H4 (cell line): ENCODE results near the genes TEX53 and BRINP1.

- RAMPAGE, long total RNA = no peak
These were observed 18.3 kb downstream of the AKNA start for GRCh38 chr9:114369460-114369879.

DNA sequence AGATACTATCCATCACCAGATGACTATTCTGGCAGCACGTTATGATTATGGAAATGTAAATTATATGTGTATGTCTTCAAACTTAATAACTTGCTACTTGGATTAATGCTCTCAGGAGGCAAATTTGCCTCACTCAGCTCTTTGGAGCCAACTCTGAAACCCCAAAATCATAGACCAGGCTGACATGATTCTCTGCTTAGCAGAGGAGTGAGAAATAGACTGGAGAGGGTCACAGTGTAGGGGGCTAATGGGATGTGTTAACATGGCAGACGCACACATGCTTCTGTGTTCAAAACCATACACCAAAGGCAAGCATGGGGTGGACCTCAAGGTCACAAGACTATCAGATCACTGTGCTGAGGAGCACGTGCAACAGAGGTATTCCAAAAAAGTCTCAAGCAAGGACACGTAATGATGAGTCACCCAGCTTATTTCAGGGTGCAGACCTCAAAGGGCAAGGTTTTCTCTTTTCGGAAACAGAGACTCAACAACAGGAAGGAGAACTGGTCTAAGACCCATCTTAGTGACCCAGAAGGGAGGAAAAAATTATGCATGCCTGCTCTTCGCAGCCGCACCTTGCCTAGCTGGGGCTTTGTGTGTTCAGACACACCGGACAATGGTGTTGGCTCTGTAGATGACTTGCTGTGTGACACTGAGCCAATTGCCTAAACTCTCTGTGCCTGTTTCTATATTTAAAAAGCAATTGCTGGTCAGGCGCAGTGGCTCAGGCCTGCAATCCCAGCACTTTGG lies 20.4 kb downstream of the WHRN start:
- RAMPAGE, long total RNA = no peak

GRCh38 chr9:114512300-114512910 lies 7.1 kb upstream of the WHRN start:
- RAMPAGE, long total RNA = no peak

- RAMPAGE, long total RNA = no peak
These were observed 4.8 kb downstream of the ATP6V1G1 start for GRCh38 chr9:114592243-114592893.

DNA sequence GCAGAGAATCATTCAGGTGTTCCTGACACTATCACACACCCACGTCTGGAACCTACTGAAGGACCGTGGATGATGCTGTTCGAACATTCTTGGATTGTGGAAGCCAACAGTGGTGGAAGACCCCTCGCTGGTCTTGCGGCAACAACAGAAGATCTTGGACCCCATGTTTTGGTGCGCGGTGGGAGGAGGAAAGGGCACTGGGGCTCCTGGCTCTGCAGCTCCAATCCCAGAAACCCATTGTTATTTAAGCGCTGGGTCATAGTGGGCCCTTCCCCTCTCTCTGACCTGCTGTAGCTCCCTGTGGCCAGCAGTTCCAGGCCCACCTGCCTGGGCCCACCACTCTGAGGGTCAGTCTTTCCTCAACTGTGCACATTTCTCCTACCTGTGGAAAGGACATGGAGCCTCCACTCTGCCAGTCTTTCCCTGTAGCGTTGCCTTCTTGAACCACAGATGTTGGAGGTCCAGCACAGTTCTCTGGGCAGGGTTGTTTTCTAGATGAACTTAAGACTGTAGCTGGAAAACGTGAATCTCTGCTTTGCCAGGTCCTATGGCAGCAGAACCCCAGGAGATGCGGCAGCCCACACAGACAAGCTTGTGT lies at the start of gene TEX53:
Gene TEX53, minus strand, starts transcription at position 196 of the 598 bp plus-strand sequence.
- RAMPAGE, long total RNA = no peak

DNA sequence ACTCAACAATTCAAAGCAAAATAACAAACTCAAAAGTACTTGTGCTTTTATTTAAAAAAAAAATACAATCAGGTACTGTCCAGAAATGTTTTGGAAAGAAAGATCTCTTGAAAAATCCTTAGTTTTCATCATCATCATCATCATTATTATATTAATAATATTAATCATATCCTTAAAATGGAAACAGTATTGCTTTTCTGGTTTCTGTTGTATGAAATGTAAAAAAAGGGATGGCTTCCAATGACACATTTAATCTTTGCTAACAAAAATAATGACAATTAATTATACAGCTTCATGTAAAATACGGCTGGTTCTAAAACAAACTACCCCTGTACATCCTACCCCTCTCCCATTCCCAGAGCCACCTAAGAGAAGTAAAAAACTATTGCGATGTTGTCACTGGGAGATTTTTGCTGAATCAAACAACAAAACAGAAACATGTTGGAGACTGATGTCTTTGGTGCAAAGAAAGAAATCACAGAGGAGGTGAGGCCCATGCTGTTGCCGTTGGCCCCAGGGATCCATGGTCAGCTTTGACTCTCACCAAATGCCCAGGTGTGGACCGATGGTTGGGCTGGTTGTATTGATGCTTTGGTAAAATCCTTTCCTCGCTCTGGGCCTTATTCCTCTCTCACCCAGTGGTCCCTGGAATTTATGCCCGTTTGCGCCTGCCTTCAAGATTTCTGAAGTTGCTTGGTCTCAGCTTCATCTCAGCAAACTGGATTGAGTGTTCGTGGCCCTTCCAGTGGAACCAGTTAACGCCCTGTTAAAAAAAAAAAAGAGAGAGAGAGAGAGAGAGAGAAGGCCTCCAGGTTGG lies 90.3 kb upstream of the TNFSF8 start:
- RAMPAGE, long total RNA = no peak

GRCh38 chr9:115114842-115115603 lies 2.9 kb downstream of the TNC start:
- RAMPAGE, long total RNA = no peak

DNA sequence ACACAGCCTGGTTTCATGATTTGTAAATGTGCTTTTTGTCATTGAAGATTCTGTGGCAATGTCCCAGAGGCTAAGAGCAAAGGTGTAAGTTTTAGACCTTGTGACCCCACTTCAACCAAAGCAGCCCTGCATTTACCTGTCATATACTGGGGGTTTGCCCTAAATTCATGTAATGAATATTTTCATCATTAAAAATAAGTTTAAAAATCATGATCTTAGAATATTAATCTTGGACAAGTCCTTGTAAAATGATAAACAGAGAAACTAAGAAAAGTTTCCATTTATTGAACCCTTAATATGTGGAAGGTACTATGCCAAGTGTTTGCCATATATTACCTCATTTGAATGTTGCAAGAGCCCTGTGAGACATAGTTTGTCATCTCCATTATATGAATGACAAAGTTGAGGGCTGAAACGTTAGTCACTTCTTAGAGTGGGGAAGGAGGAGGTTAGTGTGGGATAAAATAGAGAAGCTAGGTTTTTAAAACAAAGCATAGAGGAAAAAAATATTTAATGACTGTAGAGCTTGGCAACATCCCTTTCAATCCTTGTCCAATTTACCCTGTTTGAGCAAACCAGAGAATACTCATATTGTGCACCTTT lies 2.1 kb downstream of the TNC start:
- RAMPAGE, long total RNA = no peak

DNA sequence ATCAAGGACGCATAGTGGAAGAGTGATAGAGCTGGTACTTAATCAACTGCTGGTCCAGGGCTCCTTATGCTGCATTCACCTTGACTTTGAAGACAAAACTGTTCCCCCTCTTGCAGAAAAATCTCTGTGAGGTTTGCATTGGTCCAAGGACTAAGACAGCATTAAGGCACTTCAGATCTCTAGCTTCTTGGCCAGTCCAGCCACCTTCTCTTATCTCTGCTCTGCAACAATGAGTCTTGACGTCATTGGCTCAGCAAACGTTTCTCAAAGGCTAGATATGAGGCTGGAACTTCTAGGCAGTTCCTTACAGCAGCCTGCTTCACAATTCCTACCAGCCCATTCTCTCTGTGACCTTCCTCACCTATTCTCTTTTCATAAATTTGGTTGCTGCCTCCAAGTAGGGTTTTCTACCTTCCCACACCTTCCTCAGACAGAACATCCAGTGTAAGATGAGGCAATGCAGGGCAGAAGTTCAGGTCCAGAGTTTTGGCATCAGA lies 220.9 kb upstream of the TRIM32 start:
- RAMPAGE, long total RNA = no peak

DNA sequence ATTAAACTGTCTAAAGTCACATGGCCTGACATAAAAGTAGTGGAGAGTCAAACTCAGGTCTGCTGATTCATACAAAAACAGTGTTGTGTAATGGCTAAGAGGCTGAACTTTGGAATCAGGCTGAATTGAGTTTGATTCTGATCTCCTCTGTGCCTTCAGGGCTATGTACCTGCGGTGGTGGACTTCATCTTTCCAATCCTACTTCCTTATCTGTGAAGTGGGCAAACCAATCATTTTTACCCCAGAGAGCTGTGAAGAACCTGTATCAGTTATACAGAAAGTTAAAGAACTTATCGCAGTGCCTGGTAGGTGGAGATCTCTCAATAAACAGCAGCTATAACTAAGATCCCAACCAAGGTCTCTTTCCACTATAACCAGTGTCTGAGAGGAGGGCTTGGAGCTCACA lies 139.7 kb upstream of the TRIM32 start:
- RAMPAGE, long total RNA = no peak

DNA sequence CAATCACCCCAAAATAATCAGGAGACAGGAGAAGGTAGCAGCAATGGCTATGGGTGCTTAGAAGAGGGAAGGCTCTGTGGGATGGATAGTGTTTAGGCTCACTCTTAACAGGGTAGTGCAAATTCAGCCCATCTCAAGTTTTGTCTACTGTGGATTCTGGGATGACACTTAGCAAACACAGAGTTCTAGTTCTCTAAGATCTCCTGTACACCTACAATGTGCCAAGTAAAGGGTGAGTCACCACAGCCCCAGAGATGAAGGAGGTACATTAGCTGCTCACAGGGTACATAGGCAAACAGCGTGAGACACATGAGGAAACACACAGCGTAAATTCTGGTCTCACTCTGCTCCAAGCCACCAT lies 9.0 kb downstream of the ASTN2 start:
- RAMPAGE, long total RNA = no peak

GRCh38 chr9:117552530-117552729 lies 137.6 kb upstream of the ASTN2 start:
- RAMPAGE, long total RNA = no peak

DNA sequence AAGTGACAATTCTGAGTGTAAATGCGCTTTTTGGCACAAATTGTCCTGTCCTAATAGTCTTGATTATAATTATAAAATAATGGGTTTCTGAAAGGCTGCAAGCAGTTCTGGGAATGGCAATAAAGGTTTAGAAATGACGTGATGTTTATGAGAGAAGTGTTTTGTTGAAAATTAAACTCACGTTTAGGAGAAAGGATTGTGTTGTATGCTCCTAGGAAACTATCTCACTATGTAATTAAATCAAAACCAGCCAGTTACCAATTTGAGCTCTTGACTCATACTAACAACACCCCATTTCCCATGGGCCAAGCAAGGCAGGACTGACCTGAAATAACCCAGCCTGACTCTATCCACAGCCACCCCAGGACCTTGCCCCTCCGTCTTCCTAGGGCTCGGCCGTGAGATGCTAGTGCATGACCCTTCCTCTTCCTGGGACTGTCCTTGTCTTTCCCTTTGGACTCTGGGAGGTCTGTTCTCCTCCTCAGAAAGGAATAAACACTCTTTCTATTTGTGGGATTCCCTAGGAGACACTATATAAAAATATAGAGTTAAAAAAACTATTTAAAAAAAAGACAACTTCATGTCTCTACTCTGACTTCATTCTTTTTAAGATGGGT lies 16.3 kb downstream of the TLR4 start:
- RAMPAGE, long total RNA = no peak

- RAMPAGE, long total RNA = no peak
These were observed at the start of gene BRINP1 for GRCh38 chr9:119369197-119370239. BRINP1 (minus strand) TSS chr9:119369435.

- RAMPAGE, long total RNA = no peak
These were observed 450.3 kb downstream of the CDK5RAP2 start for GRCh38 chr9:120129680-120129985.

GRCh38 chr9:120432450-120432921 lies 147.5 kb downstream of the CDK5RAP2 start:
- RAMPAGE, long total RNA = no peak

- RAMPAGE, long total RNA = no peak
These were observed 47.6 kb downstream of the CDK5RAP2 start for GRCh38 chr9:120532316-120532904.

GRCh38 chr9:120550577-120550970 lies 29.4 kb downstream of the CDK5RAP2 start:
- RAMPAGE, long total RNA = no peak

DNA sequence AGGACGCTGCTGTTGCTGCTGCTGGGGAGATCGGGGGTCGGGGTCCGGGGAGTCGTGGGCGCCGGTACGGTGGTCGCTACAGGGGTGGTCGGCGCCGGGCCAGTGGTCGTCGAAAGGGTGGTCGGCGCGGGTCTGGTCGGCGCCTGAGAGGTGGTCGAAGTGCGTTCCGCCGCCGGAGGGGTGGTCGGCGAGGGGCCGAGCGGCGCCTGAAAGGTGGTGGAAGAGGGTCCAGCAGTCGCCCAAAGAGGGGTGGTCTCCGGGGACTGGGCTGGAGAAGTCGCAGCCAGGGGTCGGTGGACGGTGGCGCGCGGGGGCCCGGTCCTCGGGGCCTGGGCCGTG lies 499 bp downstream of the MEGF9 start:
- RAMPAGE, long total RNA = no peak

DNA sequence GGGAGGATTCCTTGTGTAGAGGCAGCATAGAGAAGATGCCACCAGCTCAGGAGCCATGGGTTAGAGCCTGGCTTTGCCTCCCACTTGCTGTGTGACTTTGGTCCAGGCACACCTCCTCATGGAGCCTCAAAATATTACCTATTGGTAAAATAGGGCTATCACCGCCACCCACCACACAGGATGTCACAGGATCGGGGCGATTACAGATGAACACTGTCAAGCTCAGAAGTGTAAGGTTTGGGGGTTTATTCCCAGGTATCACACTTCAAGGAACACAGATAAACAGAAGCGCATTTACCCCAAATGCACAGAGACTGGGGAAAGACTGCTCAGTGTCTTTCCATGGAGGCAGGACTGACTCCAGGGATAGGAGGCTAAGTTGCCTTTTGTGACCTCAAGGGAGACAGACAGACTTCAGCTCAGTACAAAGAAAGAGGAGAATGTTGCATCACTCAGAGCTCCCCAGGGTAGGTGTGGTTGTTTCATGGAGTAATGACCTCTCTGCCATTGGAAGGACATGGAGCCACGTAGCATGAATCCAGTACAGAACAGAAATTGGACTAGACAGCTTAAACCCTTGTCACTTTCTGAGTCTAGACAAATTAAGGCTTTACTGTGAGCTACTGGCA lies 6.6 kb downstream of the TRAF1 start:
- RAMPAGE, long total RNA = no peak